PC-3 (cell line): ENCODE measurements around the genes PPIG and TLK1.

- RAMPAGE, long total RNA, result no peak
Measured at GRCh38 chr2:168346598-168347234, 99.3 kb upstream of the STK39 start.

DNA sequence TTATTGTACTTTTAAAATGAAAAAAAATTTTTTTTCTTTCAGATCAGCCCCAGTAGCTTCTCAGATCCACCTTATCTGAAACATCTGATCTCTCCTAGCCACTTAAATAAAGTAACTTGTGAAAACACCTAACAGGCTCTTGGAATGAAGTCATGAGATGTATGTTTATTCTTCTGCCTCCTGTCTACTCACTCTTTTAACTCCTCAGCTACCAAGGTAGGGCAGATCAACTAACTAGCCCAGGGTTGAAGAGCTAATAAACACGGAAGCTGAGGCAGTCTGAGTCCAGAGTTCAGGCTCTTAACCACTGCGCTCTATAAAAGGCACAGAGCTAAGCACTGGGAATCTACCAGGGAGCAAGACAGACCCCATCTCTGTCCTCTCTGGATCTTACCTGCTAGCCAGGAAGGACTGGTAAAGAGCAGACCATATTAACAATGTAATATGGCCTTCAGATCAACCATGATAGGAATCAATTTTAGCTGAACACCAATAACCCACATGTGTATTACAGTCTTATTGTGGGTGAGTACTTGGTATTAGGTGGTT, 37.2 kb downstream of the CERS6 start:
- RAMPAGE, long total RNA, result no peak

DNA sequence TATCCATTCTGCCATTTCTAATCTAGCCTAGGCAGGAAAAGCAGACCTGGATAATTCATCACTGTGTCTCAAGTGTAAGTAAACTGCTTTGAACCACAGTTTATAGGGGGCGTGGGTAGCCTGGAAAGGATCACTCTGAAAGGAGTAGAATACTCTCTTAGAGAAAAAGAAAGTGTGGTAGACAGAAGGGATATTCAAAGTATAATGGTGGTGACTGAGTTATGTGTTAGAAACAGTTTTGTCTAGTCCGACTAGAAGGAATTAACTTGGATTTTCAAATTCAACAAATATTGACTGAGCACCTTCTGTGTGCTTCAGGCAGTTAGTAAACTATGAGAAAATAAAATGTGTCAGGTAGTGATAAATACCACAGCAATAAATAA, 40.9 kb downstream of the CERS6 start:
- RAMPAGE, long total RNA, result no peak

- RAMPAGE, long total RNA, result no peak
Measured at GRCh38 chr2:168642528-168643126, 159.8 kb upstream of the NOSTRIN start.

GRCh38 chr2:168798917-168799368, 3.5 kb upstream of the NOSTRIN start:
- RAMPAGE, long total RNA, result no peak

DNA sequence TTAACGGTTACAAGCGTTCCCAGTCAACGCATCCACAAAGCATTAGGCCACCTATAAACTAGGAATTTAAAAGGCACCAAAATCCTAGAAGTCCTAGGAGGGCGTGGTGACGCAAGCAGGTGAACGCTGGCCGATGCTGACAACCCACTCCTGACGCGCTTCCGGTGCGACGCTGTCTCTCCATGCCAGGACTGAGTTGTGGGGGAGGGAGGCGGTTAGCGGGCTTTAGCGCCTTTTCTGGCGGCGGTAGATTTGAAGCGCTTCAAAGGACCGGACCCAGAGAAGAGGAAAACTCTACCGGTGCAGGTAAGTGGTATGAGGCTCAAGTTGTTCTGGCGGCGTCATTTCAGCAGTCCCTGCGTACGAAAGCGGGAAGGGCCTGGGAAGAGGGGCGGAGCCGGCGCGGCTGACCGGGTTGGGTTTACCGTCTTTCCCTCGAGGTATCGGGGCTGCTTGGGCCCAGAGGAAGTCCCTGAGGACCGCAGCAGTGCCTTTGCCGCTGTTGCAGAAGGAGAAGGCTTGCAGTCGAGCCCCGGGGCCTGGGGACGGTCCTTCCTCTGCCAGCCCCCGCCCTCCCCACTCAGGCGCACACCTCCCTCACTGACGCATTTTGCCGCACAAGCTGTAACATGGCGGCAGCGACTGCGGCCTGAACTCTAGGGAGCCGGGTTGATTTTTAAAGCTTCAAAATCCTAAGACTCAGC, at the start of gene PPIG:
PPIG (plus strand) TSS at position 167 of the 704 bp plus-strand sequence.
- RAMPAGE, long total RNA, result no peak

- RAMPAGE, long total RNA, result no peak
Measured at GRCh38 chr2:169630720-169631202, 46.6 kb downstream of the PPIG start.

- RAMPAGE, long total RNA, result no peak
Measured at GRCh38 chr2:169891054-169891488, 63.8 kb downstream of the UBR3 start.

DNA sequence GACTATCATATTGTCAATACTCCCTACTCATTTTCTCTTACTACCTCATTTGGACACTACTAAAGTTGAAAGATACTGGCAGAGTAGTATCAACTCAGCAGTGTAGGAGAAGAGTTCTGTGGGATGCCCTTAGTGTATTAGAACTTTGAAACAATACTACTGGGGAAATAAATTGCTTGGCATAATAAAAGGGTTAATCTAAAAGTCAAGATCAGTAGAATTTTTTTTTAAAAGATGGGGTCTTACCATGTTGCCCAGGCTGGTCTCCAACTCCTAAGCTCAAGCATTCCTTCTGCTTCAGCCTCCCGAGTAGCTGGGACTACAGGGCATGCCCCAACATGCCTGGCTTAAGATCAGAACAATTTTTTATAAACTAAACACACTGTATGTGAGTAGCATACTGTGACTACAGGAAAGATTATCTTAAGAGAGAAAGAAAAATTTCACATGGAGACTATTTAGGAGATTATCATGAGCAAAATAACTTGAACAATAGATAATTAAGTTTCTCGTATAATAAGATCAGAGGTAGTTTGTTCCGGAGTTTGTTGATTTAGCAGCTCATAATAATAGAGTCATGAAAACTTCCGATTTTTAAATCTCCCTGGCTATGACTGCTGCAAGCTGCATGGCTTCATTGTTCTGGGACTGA, 43.7 kb downstream of the MYO3B start:
- RAMPAGE, long total RNA, result no peak

- RAMPAGE, long total RNA, result no peak
Measured at GRCh38 chr2:170409017-170409550, 231.1 kb downstream of the MYO3B start.

- RAMPAGE, long total RNA, result no peak
Measured at GRCh38 chr2:170462708-170463217, 252.4 kb upstream of the SP5 start.

GRCh38 chr2:171081472-171082170, 79.1 kb downstream of the TLK1 start:
- RAMPAGE, long total RNA, result no peak

GRCh38 chr2:171083661-171084423, 76.9 kb downstream of the TLK1 start:
- RAMPAGE, long total RNA, result no peak

DNA sequence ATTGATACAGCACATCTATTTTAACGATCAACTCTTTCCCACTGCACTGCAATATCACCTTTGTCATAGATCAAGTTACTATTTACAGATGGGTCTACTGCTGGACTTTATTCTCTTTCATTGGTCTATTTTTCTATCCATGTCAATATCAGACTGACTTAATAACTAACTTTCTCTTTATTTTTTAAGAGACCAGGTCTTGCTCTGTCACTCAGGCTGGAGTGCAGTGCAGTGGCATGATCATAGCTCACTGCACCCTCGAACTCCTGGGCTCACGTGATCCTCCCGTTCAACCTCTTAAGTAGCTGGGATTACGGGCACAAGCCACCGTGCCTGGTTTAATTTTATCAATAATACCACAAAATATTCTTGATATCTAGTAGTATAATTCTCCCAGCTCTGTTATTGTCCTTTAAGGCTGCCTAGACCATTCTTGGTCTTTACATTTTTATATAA, 71.2 kb downstream of the TLK1 start:
- RAMPAGE, long total RNA, result no peak

- RAMPAGE, long total RNA, result no peak
Measured at GRCh38 chr2:171159993-171160985, at the start of gene TLK1. TSS of gene TLK1 (minus strand) at chr2:171160893.

GRCh38 chr2:171160986-171161657, 429 bp upstream of the TLK1 start:
- RAMPAGE, long total RNA, result no peak

DNA sequence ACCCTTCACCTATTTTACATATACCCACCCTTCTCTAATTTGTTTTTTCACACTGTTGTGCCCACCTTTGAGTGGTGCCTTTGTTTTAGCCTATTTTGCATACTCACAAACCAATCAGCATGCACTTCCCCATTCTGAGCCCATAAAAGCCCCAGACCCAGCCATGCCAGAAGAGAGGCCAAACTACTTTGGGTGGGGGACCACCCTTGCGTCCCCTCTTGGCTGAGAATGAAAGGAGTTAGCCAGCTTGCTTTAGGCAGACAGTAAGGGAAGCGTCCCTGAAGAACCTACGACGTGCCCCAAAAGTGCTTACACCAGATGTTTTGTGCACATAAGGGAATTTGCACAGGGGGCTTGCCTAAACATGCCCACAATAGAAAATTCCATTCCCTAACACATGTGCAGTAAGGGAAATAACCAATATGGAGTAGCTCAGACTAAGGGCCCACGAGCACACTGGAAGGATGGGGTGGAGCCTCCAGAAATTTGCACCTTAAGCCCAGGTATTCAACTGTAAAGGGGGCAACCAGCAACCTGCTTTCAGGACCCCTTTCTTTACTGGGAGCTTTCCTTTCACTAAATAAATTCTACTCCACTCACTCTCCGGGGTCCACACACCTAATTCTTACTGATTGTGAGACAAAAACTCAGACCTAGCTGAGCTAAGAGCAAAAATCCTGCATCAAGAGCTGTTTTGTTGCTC, 2.8 kb downstream of the METTL8 start:
- RAMPAGE, long total RNA, result no peak

- RAMPAGE, long total RNA, result no peak
Measured at GRCh38 chr2:171553622-171554339, 31.5 kb downstream of the CYBRD1 start.

GRCh38 chr2:171573958-171574409, 51.7 kb downstream of the CYBRD1 start:
- RAMPAGE, long total RNA, result no peak

GRCh38 chr2:171700897-171701556, 13.8 kb downstream of the DYNC1I2 start:
- RAMPAGE, long total RNA, result no peak